ENCODE data around the genes LONP2 and CBLN1.

GRCh38 chr16:47633264-47633792 lies 172.2 kb downstream of the PHKB start:
- PRO-cap = no peak

DNA sequence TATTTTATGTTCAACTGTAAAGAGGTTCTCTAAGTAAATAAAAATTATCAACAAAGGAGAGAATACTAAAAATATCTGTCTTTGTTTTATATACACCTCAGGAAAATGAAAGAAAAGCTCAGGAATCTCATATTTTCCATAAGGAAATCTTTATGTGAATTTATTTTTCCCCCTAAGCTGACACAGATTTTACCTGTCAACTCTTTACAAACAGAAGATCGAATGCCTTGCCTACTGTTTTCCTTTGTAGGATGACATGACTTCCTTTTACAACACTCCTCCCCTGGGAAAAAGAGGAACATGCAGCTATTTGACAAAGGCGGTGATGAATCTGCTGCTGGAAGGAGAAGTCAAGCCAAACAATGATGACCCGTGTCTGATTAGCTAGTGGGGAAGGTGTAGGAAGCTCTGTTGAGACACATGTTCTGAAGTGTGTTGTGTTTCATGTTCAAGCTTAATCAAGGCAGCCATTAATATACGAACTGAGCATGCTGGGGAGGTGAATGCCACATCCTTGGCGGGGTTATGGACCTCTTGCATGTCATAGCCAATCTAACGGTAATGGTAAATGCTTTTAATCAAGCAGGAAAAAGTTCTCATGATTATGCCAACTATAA lies 238.0 kb downstream of the PHKB start:
- PRO-cap = no peak

DNA sequence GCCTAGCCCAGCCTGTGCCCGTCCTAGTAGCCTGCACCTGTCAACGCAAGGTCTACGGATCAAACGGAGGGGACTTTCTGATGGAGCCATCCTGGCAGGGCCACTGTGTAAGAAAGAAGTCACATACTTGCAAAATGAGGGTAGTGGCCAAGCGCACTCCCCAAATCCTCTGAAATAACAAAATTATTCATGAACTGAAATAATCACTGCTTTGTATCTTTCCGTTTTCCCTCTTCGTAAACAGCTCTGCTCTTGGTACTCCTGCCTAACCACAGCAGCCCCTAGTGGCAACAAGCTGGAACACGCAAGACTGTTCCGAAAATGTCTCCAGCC lies 100.9 kb downstream of the ABCC12 start:
- PRO-cap = no peak

- PRO-cap = no peak
Observed at GRCh38 chr16:48060711-48060941, 95.2 kb downstream of the ABCC12 start.

DNA sequence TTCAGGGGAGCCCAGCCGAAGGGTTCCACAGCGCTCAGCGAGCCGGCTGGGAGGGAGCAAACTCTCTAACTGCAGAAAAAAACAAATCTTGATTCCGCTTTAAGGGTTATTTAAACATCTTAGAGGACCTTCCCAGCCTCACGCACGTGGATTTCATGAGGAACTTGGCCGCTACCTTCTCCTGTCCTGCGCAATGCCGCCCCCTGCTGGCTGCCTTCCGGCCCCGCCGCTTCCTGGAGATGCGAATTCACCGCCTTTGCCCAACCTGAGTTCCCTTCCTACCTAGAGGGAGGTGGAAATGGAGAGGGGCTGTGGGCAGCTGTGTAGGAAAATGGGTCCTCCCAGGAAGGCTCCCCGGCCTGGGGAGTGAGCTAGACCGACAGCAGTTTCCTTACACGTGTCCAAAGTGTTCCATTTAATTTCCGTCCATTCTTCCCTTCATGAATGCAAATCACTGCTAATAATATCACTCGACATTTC lies 964 bp upstream of the ABCC12 start:
- PRO-cap = no peak

- PRO-cap = no peak
Observed at GRCh38 chr16:48238054-48238425, 6.1 kb upstream of the LONP2 start.

DNA sequence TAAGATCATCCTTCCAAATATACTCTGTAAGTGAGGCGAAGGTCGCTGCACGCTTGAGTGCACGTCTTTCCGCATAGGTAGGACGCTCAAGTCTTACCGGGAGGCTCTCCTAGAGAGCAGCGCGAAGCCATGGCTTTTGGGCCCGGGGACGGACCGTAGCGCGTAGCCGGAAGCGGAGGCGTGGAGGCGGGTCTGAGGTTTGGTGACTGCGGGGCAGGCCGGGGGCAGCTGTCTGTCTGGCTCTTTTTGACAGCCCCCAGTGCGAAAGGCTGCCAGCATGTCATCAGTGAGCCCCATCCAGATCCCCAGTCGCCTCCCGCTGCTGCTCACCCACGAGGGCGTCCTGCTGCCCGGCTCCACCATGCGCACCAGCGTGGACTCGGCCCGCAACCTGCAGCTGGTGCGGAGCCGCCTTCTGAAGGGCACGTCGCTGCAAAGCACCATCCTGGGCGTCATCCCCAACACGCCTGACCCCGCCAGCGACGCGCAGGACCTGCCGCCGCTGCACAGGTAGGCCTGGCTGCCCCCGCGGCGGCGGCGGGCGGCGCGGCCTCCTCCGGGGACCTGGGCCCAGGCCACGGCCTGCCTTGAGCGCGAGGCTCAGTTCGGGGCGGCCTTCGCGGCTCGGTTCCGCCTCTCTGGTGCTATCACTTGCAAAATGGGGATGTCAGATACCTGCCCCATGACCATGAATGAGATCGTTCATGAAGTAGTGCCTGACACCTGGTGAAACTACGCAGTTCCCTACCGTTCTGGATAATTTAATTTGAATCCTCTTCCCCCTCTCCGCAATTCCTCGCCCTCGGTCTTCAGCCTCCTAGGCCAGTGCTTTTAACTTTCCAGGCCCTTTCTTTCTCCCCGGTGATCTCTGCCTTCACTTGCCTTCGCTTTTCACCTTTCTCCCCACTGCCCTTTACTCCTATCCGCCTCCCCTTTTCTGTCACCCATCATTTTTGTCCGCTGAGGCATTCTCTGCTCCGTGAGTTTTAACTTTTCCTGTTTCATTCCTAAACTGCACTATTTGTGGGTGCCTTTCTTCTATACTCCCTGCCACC lies at the start of gene LONP2:
Gene LONP2, plus strand, starts transcription at position 189 of the 1,055 bp plus-strand sequence.
- PRO-cap = bidirectional peak, plus-strand start at position 191 of the sequence, minus-strand start at position 131 of the sequence

GRCh38 chr16:48251921-48252573 lies 4.7 kb upstream of the ABCC11 start:
- PRO-cap = no peak

DNA sequence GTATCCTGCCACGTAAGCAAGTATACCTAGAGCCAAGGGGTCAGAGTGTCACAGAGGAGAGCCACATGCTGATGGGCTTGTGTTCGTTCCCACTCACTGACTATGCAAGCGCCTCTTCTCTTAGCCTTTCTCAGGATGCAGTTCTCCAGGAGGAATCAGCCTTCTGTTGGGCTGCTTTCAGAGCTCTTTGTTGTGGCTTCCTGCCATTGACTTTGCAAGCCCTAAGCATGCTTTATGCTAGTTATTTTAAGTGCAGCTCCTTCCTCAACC lies 66.6 kb downstream of the SIAH1 start:
- PRO-cap = no peak

DNA sequence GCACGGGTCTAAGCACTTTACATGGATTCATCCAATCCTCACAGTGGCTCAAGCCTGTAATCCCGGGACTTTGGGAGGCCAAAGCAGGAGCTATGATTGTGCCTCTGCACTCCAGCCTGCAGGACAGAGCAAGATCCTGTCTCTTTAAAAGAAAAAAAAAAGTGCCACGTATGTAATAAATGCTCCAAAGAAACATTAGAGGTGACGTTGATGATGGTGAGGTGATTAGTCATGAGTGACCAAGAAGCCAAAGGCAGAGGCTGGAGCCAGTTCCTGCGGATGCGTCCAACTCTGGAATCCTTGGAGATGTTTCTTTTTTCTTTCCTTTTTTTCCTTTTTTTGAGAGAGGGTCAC lies 59.3 kb upstream of the SIAH1 start:
- PRO-cap = no peak

GRCh38 chr16:48536851-48537356 lies 73.1 kb downstream of the N4BP1 start:
- PRO-cap = no peak

DNA sequence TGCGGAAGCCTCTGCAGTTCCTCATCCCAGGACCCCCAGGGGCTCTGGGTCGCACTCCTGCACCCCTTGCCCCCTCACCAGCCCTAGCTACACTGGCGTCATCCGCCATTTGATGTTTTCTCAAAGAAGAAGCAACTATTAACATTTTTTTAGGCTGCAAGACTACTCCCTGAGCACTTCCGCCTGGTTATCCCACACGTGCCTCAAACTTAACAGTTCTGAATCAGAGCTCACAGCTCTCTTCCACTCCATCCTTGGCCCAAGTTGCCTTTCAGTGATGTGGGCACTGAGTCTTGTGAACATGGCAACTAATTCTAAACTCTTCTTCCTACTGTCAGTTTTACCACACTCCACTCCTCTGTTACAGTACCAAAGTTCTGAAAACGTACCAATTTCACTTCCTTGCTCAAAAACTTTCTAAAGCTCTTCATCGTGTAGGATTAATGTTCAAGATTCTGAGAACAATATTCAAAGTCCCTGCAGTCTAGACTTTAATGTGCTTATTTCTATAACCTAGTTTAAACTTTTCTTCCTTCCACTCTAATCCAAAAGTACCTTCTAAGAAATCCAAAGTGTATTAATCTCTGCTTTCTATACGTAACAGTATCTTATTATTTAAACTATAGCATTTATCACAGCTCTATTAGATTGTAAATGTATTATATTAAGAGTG lies 31.6 kb downstream of the N4BP1 start:
- PRO-cap = no peak

- PRO-cap = no peak
Observed at GRCh38 chr16:48609238-48609359, 881 bp downstream of the N4BP1 start.

GRCh38 chr16:49170647-49170982 lies 111.0 kb downstream of the CBLN1 start:
- PRO-cap = no peak

- PRO-cap = no peak
Observed at GRCh38 chr16:49281725-49282765, at the start of gene CBLN1. CBLN1 (minus strand) TSS chr16:49281838.

GRCh38 chr16:49485719-49486089 lies 112.1 kb downstream of the C16orf78 start:
- PRO-cap = no peak

DNA sequence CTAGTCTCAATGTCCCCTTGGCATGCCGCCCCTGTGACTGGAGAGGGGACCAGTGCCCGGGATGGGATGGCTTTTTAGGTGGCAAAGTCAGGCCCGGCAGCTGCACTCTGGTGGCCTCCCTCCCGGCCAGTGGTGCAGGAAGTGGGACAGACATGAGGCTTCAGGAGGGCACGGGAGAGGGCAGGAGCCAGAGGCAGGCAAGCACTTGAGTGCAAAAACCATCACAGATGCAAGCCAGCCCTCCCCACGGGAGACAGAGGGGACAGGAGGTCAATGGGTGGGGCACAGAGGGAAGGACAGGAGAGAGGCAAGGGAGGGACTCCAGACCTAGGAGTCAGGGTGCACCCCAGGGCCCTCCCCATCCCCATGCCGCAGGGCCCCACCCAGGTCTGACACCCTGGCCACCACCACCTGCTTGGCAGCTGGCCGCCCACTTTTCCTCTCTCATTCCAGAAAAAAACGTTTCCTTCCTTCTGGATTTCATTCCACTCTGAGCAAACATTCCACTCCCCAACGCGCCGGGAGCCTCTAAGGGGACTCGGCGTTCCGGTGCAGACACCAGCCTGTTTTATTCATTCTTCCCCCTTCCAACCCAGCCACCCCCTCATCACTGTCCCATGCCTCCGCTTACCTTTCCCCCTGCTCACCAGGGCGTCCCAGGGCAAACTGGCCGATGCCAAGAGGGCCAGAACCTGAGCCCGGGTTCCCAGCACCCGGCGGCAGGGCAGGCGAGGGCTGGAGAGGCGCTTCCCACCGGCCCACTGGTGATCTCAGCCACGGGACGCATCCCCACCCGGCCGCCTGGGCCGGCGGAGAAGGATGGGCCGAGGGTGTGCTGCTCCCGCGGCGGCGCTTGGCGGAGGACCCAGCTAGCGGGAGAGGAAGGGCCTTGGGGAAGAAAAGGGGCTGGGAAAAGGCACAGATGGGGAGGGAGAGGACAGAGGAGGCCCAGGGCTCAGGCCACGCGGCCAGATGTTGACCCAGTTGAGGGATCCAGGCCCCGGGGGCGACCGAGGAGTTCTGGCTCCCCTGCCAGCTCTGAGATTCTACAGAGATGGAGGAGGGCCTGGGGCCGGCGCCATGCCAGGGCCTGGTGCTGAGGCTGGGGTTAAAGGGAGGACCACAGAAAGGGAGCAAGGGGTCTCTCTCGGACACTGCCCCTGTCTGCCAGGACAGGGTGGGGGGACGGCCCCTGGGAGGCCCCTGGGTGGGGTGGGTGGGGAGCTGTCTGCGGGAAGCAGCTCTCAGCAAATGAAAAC lies 192.0 kb downstream of the ZNF423 start:
- PRO-cap = no peak

- PRO-cap = no peak
Observed at GRCh38 chr16:49698197-49698906, 157.6 kb downstream of the ZNF423 start.

DNA sequence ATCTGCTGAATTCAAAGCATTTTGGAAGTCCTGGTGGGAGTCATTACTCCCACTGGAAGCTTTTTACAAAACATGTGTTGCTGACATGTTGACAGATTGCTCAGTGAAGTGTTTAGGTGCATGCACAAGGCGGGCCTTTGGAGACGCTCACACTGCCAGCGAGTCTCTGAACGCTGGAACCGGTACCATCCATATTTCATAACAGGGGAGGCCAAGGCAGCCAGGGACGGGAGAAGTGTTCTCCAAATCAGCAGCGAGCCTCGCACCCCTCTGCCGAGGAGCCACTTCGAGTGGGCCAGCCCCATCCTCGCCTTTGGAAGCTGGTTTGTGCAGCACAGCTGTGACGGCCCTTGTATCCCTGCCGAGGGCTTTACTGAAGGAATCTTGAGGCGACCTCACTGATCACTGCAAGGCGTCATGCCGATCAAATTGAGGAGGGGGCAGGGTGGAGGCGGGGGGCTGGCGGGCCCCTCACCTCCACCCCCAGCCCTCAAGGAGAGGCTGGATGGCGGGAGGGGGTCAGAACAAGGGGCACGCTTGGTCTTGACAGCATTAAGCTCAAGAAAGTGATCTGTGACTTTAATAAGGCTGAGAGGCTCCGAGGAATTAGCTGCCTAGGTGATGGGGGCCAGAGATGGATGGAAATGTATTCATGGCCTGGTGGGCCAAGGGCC lies 153.7 kb downstream of the ZNF423 start:
- PRO-cap = bidirectional peak, plus-strand start at position 199 of the sequence, minus-strand start at position 139 of the sequence

DNA sequence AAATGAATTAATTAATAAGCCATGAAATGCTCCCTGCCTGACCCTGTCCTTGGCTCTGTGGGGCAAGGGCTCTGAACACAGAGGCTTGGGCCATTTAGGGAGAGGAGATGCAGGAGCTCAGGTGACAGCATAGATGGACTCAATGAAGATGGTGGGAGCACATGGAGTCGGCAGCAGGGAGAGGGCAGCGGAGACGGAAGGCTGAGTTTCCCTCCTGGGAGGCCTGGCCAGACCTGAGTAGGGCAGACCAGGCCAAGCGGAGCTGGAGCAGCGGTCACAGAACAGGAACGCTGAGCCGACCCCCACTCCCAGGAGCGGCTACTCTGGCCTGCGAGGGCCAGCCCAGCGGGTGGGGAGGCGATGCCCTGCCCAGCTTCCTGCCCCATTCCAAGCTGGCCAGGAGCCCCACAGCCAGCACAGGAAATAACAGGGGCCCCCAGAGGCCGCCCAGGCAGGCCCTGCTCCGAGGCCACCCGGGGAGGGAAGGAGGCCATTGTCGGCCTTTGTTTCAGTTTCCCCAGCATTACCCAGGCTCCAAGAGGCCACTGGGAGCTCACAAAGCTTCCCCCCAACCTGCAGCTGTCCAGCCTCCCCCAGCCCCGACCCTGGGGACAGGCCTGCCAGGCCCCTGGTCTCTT lies 79.8 kb downstream of the ZNF423 start:
- PRO-cap = no peak

Data from REH cell (cell line).